GM19239 (cell line): ENCODE measurements around a stretch of chr6.

DNA sequence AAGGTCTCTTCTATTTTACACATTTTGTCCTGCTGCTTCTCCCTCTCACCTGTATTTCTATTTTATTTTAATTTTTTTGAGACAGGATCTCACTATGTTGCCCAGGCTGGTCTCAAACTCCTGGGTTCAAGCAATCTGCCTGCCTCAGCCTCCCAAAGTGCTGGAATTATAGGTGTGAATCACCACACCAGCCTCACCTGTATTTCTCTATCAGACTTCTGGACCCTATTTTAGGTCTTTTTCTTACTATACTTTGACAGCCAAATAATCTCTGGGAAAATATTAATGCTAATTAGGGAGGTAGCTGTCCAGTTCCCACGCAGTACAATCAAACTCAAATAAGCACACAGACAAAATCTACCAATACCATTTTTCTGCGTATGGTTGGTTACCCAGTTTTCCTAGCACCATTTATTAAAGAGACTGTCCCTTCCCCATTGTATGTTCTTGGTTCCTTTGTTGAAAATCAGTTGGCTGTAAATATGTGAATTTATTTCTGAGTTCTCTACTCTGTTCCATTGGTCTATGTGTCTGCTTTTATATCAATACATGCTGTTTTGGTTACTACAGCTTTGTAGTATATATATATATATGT, 20.6 kb downstream of the TRIM26 start:
- RRBS, result no CpG with 5 or more reads among the region's 2 CpGs

DNA sequence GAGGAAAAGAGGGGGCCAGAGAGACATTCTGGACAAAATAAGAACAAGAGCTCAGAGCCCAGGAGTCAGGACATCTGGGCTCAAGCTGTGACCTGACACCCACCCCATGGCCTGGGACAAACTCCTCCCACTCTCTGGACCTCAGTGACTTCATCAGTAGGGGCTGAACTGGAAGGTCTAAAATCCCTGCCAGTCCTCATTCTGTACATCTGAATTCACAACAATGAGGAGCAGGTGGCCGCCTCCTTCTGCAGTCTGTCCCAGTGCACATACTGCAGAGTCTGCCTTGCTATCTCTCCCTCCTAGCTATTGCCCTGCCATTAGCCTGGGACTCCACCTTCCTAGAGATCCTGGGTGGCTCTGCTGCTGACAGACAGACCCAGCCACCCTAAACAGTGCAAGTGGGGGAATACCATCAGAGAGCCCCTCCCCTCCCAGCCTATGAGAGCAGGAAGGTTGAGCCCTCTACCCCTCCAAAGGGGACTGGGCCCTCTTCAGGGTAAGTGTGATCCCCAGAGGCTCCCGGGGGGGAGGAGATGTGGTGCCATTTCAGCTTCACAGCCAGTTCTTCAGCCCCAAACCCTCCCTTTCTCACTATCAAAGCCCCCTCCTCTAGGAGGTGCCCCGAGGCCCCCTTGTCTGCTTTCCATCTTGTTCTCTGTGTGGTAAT, 17.7 kb downstream of the TRIM26 start:
- RRBS, result no CpG with 5 or more reads among the region's 3 CpGs

DNA sequence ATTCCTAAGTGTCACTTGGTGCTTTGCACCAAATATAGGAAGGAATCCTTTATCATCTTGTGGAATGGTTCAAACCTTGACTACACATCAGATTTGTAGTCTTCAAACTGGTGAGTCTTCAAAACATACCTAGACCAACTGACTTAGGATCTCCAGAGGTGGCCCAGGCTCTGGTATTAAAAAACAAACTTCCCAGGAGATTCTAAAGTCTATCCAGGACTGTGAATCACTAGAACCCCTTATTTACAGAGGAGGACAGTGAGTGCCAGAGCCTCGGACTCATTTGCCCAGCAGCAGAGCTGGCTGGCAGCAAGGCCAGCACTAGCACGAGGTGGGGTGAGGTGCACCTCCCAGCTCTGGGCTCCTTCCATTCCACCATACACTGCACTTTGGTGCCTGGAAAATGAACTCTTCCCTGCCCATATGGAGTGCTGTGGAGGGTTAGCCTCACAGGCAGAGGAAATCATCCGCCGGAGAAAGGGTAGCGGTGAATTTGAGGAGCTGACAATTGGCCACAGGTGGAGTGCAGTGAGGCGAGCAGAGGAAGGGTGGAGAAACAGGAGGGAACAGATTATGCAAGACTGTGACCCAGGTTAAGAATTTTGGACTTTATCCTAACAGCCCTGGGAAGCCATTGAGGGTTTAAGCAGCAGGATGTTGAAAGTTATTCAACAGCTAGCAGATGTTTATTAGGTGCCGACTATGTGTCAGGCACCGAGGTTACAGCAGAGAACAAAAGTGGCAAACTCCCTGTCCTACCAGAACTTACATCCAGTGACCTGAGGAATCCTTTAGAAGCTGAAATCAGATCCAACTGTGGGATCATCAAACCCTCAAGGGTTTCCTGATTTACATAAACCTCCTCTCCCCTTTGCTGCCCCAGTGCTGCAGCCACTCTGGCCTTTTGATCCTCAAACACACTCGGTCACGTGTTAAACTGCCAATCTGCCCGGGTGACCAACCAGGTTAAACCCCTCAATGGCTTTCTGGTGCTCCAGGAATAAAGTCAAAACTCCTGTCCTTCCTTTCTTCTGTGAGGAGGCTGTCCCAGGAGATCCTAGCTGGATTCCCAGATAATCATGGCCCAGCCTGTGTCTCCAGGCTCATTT, 6.3 kb downstream of the TRIM26 start:
- RRBS, result no CpG with 5 or more reads among the region's 11 CpGs

- RRBS, result no CpG with 5 or more reads among the region's 2 CpGs
Measured at GRCh38 chr6:30211066-30211682, 2.0 kb downstream of the TRIM26 start.

GRCh38 chr6:30319065-30320051, 7.4 kb upstream of the TRIM39 start:
- RRBS, result no CpG with 5 or more reads among the region's 2 CpGs

DNA sequence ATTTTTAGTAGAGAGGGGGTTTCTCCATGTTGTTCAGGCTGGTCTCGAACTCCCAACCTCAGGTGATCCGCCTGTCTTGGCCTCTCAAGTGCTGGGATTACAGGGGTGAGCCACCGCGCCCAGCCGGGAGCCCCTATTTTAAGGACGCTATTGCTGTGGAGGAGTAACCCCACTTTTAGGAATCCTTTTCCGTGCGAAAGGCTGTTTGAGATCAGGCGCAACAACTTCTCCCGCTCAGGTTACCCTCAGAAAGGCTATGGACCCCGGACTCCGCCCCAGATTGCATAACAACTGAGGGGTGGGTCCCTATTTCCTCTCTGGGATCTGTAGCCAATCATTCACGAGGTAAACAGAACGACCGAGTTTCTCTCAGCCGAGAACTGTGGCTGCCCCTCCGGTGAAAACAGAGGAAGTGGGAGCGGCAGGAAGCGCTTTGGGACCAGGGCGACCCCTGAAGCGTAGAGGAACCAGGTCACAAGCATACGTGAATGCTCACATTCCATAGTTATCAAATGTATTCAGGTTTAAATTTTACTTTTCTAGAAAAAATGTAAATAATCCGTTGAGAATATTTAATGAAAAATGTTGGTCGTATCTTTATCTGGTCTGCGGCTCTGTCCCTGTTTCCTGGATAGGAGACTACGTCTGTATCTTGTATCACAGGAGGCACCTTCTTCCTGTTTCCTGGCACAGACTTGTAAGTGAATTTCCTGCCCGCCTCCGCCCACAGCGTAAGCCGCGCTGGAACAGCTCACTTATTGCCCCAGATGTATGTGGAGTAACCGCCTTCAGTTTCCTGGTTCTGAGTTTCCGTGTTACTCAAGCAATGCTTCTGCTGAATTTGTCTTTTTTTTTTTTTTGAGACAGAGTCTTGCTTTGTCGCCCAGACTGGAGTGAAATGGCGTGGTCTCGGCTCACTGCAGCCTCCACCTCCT, 26.9 kb downstream of the HLA-E start:
- RRBS, result no CpG with 5 or more reads among the region's 36 CpGs

DNA sequence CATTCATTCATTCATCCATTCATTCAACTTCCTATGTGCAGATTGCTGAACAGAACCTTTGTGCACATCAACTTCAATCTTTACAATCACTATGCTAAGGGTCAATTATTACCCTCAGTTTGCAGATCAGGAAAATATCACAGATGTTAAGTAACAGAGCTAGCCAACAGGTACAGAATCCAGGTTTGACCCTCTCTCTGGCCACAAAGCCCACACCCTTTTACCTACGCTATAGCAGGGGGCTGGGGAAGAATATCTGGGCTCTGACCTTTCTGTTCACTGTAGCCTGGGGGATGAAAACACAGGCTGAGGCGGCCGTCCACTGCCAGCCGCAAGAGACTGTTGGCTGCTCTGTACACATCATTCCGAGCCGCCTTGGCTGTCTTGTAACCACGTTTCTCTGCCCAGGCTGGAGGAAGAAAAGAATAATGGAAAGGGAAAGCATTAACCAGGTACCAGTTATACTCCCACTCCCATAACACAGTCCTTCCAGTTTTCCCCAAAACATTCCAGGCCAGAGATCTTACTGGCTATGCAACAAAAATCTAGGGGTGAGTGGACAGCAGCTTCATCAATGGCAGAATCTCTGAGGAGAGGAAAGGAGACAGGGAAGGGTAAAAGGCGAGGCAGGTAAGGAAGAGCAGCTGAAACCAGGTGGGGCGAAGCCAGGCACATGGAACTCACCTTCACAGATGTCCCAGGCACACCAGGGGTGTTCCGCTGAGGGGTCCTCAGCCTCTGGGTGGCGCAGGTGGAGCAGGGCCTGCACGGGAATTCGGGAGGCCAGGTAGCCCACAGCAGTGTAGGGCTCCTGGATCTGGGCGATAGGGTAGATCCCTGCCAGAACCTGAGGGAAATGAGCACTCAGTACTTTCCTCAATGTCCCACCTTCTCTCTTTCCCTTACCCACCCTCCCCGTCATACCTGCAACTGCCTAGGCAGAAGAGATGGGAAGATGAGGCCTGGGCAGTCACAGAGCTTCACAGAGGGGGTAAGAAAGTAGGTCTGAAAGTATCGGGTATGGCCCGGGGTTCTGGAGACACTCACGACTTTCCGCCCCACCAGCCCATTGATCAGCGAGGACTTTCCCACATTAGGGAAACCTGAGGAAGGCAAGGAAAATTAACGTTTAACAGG, 9.5 kb downstream of the GNL1 start:
- RRBS, result no CpG with 5 or more reads among the region's 21 CpGs

GRCh38 chr6:30550145-30551294, 5.8 kb downstream of the GNL1 start:
- RRBS, result no CpG with 5 or more reads among the region's 6 CpGs

- RRBS, result no CpG with 5 or more reads among the region's 5 CpGs
Measured at GRCh38 chr6:30571915-30572640, 836 bp downstream of the ABCF1 start.

GRCh38 chr6:30599536-30600311, 17.3 kb downstream of the PPP1R10 start:
- RRBS, result no CpG with 5 or more reads among the region's 13 CpGs

DNA sequence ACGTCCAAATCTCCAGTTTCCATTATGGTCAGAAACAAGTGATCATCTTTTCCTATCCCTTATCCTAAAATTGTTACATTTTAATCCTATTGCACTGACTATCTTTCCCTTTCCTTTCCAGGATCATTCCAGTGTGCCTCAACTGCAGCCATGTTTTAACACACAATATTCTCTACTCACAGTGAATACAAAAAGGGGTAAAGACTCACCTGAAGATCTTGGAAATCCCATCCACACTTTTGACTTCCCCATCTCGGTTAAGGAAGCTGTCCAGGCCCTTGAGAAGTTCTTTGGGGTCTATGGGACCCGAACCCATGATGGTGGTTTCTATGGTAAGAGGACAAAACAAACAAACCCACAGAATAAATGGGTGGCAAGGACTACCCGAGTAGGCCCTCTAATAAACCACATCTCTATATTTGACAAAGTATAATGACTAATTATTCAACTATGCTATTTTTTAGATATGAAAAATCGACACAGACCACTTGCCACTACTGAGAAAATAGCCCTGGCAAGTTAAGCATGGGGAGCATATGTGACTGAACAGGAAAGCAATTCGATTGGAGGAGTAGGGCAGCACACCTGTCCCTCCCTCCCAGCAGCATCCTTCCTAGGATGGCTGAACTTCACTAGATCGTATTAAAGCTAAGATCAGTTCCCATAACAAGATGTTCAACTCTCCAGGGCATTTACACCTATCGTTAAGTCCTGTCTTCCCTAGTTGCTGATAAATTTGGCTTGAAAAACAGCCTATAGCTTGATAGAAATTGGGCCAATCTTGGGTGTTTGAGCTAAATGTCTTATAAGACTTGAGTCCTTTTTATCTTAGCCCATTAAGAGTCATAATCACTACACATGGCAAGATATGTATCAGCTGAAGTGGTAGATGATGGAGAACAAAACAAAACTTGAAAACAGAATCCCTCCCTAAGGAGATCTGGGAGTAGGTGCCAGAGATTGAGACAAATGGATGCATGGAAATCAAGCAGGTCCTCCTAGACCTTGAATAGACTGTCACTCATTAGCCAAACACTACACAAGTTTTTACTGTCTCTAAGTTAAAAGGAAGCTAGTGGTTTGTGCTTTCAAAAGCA, 7.1 kb downstream of the PPP1R10 start:
- RRBS, result no CpG with 5 or more reads among the region's 8 CpGs

DNA sequence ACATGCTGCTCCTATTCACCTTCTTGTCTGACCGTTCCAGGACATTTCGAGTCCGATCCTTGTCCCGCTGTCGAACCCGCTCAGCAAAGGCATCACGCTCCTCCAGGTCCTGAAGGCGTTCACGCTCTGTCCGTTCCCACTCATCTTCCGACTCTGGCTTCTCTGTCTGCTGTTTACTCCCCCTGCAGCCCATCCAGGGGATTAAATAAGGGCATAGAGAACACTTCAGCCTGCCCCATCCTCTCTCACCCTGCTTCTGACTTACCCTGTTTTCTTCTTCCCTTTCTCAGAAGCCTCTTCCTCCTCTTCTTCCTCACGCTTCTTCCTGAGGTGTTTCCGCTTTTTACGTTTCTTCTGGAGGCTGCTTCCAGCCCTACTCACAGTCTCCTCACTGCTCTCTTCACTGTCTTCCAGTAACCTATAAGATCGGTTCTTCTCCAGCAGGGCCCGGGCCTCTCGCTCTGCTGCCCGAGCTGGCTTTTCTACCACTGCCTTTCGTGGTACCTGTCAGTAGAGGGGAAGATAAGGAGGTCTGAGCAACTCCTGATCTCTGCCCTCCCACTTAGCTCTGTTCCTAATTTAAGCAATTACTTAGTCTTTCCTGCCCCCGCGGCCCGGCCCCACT, 1.9 kb downstream of the DHX16 start:
- RRBS, result no CpG with 5 or more reads among the region's 22 CpGs

GRCh38 chr6:30680058-30680724, 6.3 kb downstream of the PPP1R18 start:
- RRBS, result no CpG with 5 or more reads among the region's 5 CpGs

DNA sequence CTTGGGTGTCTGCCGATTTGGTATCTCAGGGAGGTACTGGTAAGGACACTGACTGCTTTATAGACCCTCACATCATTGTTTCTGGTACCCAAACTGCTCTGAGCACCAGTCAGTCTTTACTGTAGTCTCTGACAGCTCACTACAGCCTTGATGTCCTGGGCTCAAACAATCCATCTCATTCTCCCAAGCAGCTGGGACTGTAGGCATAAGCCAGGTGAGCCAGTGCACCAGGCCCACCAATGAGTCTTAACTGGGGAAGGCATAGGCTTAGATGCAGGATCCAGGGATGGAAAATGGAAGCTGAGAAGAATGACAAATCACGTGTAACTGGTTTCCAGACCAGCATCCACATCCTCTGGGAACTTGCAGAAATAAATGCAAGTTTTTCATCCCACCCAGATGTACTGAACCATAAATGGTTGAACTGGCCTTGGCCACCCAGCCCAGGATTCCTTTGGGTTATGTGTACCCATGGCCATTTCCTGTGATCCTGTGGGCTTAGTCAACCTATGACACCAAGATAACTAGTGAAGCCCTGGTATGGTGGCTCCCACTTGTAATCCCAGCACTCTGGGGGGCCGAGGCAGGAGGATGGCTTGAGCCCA, 5.7 kb downstream of the TUBB start:
- RRBS, result no CpG with 5 or more reads among the region's 3 CpGs

GRCh38 chr6:30741400-30742024, 975 bp downstream of the FLOT1 start:
- RRBS, result no CpG with 5 or more reads among the region's 6 CpGs

DNA sequence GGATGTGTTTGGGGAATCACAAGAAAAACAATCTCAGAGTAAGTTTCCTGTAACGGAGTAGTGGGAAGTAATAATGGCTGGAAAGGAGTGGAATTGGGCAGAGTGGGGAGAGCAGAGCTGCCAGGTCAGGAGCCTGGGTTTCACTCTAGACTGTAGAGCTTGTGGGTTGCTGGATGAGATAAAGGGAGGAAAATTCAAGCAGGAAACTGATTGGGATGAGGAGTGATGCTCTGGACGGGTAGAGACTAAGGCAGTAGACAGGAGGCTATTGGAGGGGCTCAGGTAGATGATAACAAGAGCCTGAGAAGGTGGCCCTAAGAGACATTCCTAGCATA, 3.1 kb upstream of the IER3 start:
- RRBS, result no CpG with 5 or more reads among the region's 2 CpGs

DNA sequence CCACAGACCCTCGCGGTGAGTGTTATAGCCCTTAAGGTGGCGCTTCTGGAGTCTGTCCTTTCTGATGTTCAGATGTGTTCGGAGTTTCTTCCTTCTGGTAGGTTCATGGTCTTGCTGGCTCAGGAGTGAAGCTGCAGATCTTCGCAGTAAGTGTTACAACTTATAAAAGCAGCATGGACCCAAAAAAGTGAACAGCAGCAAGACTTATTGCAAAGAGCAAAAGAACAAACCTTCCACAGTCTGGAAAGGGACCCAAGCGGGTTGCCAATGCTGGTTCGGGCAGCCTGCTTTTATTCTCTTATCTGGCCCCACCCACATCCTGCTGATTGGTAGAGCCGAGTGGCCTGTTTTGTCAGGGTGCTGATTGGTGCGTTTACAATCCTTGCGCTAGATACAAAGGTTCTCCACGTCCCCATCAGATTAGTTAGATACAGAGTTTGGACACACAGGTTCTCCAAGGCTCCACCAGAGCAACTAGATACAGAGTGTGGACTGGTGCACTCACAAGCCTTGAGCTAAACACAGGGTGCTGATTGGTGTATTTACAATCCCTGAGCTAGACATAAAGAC, 62.5 kb upstream of the IER3 start:
- RRBS, result no CpG with 5 or more reads among the region's 11 CpGs

DNA sequence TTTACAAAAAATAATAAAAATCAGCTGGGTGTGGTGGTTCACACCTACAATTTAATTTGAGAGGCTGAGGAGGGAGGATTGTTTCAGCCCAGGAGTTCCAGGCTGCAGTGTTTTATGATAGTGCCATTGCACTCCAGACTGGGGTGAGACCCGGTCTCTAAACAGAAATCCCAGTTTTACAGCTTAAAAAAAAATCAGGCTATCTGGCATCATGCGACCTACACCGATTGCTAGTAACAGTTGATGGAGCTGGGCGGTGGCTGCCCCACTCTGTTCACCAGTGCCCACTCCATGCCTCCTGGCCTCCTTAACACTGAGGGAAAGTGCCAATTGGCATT, 64.9 kb upstream of the IER3 start:
- RRBS, result no CpG with 5 or more reads among the region's 4 CpGs

GRCh38 chr6:30810620-30811405, 66.5 kb upstream of the IER3 start:
- RRBS, result no CpG with 5 or more reads among the region's 9 CpGs